Measurements from ENCODE around the gene MAP4K5.

DNA sequence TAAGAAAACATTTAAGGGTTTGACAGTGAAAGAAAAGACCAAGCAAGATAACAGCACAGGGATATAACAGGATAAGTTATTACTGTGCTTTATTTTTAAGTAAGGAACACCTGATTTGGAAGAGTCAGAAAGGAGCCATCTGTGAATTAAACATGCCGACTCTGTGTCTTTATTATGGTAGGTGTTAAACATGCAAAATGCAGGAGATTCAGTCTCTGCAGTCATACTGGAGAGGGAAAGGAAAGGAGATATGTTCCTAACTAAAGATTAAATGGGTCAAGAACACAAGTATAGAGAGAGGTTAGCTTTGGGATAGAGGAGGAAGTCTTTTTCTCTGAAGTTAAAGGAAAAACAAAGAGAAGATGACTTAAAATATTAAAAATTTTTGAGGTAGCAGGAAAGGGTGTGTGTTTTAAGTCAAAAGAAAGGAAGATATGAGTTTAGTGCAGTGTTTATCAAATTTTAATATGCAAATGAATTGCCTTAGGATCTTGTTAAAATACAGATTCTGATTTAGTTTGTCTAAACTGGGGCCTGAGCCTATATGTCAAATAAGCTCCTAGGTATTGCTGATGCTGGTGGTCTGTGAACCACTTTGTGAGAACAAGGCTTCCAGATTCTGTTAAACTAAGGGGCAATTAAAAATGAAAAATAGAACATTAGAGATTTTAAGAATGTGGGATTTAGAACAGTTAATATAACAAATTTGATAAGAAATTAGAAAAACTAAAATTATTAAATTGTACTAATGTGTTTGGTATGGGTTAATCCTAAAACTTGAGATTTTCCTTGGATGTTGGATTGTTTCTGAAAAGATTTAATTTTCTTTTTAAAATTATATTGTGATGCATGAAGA lies 21.2 kb downstream of the TOGARAM1 start:
- RRBS, 2 experiments, result no CpG with 5 or more reads among the region's 1 CpG
CAGE:
- cytosol, long polyA minus RNA, result no peak
- cytosol, long polyA plus RNA, result no peak
- long polyA plus RNA, result no peak
- nucleus, long polyA minus RNA, result no peak
- nucleus, long polyA plus RNA, result no peak

- RRBS, 2 experiments, result no CpG with 5 or more reads among the region's 3 CpGs
CAGE:
- cytosol, long polyA minus RNA, result no peak
- cytosol, long polyA plus RNA, result no peak
- long polyA plus RNA, result no peak
- nucleus, long polyA minus RNA, result no peak
- nucleus, long polyA plus RNA, result no peak
These were observed 1.1 kb downstream of the PRPF39 start for GRCh38 chr14:45085034-45085395.

DNA sequence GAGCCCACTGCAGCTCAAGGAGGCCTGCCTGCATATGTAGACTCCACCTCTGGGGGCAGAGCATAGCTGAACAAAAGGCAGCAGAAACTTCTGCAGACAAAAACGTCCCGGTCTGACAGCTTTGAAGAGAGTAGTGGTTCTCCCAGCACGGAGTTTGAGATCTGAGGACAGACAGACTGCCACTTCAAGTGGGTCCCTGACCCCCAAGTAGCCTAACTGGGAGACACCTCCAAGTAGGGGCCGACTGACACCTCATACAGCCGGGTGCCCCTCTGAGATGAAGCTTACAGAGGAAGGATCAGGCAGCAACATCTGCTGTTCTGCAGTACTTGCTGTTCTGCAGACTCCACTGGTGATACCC lies 931.8 kb upstream of the MDGA2 start:
- RRBS, 2 experiments, result no CpG with 5 or more reads among the region's 5 CpGs
CAGE:
- cytosol, long polyA minus RNA, result no peak
- cytosol, long polyA plus RNA, result no peak
- long polyA plus RNA, result no peak
- nucleus, long polyA minus RNA, result no peak
- nucleus, long polyA plus RNA, result no peak

DNA sequence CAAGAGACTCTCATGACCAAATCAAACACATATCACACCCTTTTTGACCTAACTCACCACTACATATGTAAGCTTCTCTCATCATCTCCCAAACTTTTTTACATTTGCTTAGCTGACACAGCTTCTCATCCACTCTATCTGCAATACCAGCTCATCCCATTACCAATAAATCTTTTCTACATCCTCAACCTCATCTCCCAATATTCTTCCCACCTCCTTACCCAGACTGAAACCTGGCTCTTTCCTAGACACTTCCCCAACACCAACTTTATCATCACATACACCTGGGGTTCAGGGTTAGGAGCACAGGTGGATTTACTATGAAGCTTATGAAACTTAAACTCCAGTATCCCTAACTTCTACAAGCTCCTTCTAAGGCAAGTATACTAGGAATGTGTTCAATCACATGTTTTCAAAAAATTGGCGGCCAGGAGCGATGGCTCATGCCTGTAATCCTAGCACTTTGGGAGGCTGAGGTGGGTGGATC lies 6.0 kb downstream of the RPS29 start:
- RRBS, 2 experiments, result no CpG with 5 or more reads among the region's 2 CpGs
CAGE:
- cytosol, long polyA minus RNA, result no peak
- cytosol, long polyA plus RNA, result no peak
- long polyA plus RNA, result no peak
- nucleus, long polyA minus RNA, result no peak
- nucleus, long polyA plus RNA, result no peak

- RRBS, 2 experiments, result no CpG with 5 or more reads among the region's 9 CpGs
CAGE:
- cytosol, long polyA minus RNA, result no peak
- cytosol, long polyA plus RNA, result no peak
- long polyA plus RNA, result no peak
- nucleus, long polyA minus RNA, result no peak
- nucleus, long polyA plus RNA, result no peak
These were observed 3.4 kb downstream of the RPS29 start for GRCh38 chr14:49582574-49583417.

DNA sequence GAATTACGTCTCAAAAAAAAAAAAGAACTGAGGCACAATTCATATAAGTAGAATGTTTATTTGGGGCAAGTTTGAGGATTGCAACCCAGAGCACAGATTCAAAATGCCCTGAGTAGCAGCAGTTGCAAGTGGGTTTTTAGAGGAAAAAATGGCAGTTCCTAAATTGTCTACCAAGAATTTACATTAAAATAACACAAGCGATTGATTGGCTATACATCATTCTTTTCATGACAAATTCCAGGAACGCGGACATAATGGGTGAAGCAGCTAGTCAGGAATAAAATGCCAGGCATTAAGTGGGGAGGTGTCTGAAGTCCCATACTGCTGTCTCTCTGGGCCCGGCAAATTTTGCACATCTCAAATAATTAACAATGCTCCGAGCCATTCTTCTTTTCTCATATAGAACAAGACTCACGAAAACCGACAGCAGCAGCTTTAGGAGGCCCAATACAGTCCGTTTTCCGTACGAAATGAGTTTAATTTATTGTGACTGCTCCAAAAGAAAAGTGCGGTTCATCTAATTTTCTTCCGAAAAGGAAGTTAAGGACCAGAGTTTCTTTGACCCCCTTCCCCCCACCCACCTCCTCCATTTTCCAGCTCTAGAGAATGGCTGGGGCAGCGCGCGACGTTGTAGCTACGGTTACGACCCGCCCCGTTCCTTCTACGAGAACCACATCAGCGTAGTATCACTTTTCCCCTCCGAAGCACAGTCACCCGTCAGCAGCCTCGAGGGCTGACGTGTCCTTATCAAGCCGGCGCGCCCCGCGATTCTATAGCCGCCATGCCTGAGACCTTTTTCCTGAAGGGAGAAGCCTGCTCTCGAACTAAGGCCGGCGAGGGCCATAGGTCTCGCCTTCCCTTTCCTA lies 574 bp downstream of the RPL36AL start:
- RRBS, 2 experiments, result 0 to under 1% methylated on average over 8 of the region's 37 CpGs
CAGE:
- cytosol, long polyA minus RNA, result no peak
- cytosol, long polyA plus RNA, result no peak
- long polyA plus RNA, result no peak
- nucleus, long polyA minus RNA, result start-site peak on the minus strand centred at position 295 of the sequence, 158 bp wide, 9 reads
- nucleus, long polyA plus RNA, result no peak

- RRBS, 2 experiments, result under 1 to 2% methylated on average over 9 of the region's 31 CpGs
CAGE:
- cytosol, long polyA minus RNA, result no peak
- cytosol, long polyA plus RNA, result no peak
- long polyA plus RNA, result no peak
- nucleus, long polyA minus RNA, result no peak
- nucleus, long polyA plus RNA, result no peak
These were observed 181 bp upstream of the KLHDC2 start for GRCh38 chr14:49767848-49768096.

GRCh38 chr14:49837796-49838358 lies 14.7 kb downstream of the NEMF start:
- RRBS, 2 experiments, result no CpG with 5 or more reads among the region's 4 CpGs
CAGE:
- cytosol, long polyA minus RNA, result no peak
- cytosol, long polyA plus RNA, result no peak
- long polyA plus RNA, result no peak
- nucleus, long polyA minus RNA, result no peak
- nucleus, long polyA plus RNA, result start-site peak on the minus strand at chr14:49838158-49838209, 185 and 197 reads in 2 replicates

DNA sequence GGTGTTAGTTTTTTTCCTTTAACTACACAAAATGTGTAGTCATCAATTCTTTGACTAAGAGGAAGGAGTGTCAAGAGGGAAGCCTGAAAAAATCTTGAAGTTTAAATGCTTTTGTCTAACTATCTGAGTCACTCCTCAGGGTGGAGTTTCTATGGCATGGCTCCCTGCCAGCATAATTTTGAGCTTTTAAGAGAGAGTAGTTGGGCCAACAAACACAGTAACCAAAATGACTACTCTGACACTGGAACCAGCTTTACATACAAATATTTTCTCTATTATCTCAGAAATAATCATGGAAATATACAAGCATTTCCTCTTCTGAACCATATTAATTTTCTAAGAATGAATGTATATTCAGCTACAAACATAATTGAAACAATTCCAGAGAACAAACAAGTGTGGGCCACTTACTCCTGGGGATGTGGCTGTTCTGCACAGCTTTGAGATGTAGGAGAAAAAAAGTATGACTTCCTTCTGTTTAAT lies 18.8 kb downstream of the ARF6 start:
CAGE:
- cytosol, long polyA minus RNA, result no peak
- cytosol, long polyA plus RNA, result no peak
- long polyA plus RNA, result no peak
- nucleus, long polyA minus RNA, result no peak
- nucleus, long polyA plus RNA, result no peak

DNA sequence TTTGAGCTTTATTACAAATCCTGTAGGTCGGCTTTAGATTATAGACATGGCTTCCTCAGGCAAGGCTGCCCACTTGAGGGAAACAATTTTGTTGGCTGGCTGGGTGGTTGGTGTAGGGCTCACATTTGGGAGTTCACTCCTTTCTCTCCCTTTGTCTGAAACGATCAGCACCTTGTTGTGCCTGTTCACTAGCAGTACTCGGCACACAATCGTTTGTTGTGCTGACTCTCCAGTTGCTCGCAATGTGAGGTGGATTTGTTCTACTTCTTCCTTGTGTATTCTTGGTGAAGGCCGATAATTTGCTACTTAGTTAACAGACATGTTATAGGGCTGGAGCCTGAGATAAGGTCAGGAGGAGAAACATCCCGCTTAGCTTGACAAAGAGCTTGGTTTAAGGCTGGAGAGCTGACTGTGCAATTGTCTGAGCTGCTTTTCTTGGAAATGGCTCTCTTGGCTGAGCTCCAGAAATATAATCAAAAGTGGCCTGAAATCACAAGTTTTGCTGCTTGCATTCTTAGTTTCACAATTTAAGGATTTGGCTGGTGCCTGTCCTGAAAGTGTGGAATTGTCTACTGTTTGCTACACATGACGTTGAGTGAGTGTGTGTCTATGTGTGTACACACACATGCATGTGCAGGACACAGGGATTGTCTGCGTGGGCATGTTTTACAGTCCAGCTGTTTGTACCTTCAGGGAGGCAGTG lies 77.6 kb downstream of the ARF6 start:
- RRBS, 2 experiments, result no CpG with 5 or more reads among the region's 9 CpGs
CAGE:
- cytosol, long polyA minus RNA, result no peak
- cytosol, long polyA plus RNA, result no peak
- long polyA plus RNA, result no peak
- nucleus, long polyA minus RNA, result no peak
- nucleus, long polyA plus RNA, result no peak

DNA sequence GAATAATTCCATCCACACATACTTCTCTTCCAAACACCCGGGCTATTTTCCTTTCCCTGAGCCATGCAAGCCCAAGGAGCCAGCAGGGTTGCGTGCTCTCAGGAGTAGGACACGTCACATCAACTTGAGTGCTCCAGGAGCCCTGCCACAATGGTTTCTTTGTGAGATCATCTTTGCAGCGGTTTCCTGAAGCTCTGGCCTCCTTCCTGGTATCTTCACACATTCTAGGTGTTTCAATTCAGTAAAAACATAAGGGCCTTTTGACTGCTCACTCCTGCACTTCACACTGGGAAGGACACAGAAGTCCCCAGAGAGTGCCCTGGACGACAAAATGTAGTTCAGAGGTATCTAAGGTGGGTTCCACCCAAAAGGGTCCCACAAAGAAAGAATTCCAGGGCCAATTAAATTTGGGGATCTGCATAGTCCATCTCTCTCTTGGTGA lies 109.0 kb downstream of the ARF6 start:
- RRBS, 2 experiments, result 5% methylated on average over 1 of the region's 5 CpGs; no CpG with 5 or more reads in 1 of the 2 experiments
CAGE:
- cytosol, long polyA minus RNA, result no peak
- cytosol, long polyA plus RNA, result no peak
- long polyA plus RNA, result no peak
- nucleus, long polyA minus RNA, result no peak
- nucleus, long polyA plus RNA, result no peak

GRCh38 chr14:50044883-50045586 lies 71.3 kb downstream of the VCPKMT start:
- RRBS, 2 experiments, result no CpG with 5 or more reads among the region's 9 CpGs
CAGE:
- cytosol, long polyA minus RNA, result no peak
- cytosol, long polyA plus RNA, result no peak
- long polyA plus RNA, result no peak
- nucleus, long polyA minus RNA, result no peak
- nucleus, long polyA plus RNA, result no peak

DNA sequence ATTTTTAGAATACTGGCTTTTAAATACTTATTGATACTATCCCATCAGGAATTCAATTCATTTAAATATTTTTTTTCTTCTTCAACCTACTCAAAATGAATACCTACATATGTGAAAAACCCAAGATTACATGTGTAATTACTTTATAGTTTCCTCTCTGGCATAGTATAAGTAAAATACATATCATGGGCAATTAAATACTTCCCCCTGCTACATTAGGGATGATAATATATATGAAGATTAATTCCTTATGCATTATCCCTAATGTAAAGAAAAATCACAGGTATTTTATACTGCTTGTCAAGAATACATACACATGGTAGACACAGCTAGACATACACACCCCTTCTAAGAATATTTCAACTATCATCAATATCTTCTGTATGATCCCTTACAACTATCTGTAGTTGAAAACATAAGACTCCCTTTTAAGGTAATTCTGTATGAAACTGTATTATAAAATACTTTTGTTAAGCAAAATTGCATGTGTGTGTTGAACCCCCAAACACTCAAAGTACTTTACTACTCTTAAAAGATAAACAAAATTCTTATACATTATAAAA lies 22.3 kb upstream of the CDKL1 start:
CAGE:
- cytosol, long polyA minus RNA, result no peak
- cytosol, long polyA plus RNA, result no peak
- long polyA plus RNA, result no peak
- nucleus, long polyA minus RNA, result no peak
- nucleus, long polyA plus RNA, result no peak

DNA sequence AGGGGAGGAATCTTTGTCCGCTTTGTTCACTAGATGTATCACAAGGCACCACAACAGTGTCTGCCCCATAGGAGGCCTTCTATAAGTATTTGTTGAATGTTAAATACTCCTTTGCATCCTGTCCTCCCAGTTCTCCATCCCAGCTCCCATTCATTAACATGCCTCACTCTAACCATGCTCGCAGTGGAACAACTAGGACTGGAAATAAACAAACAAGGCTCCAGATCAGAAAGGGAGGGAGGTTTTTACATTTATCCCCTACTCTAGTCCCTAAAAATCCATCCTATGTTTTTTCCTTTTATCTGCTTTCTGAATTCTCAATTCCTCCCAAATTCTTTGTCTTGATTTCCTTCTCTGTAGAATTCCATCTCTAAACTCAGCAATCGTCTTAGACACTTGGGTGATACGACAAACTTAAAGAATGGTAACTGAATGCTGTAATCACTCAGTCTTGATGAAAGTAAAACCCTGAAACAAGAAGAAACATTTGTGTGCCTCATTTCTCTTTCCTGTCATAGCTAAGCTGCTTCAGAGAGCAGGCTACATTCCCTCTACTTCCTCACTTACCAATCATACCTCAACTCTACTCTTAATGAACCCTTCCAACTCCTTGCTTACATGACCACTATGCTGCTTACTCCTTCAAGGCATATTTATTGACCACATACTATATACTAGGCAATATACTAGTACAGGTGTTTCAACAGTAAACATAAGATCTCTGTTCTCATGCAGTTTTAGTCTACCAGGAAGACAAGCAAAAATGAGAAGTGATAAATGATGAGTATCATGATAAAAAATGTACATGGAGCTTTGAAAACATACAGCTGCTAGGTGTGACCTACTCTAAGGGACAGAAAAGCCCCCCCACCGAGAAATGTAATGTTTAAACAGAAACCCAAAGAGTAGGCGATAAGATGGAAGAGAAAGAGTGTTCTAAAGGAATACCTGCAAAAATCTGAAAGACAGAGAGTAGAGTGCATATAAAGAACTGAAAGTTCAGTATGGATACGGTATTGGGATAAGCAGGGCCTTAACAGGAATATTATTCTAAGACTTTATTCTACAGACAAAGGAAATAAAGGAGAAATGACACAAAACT lies 8.3 kb downstream of the MAP4K5 start:
- RRBS, 2 experiments, result no CpG with 5 or more reads among the region's 7 CpGs
CAGE:
- cytosol, long polyA minus RNA, result no peak
- cytosol, long polyA plus RNA, result no peak
- long polyA plus RNA, result no peak
- nucleus, long polyA minus RNA, result no peak
- nucleus, long polyA plus RNA, result no peak

DNA sequence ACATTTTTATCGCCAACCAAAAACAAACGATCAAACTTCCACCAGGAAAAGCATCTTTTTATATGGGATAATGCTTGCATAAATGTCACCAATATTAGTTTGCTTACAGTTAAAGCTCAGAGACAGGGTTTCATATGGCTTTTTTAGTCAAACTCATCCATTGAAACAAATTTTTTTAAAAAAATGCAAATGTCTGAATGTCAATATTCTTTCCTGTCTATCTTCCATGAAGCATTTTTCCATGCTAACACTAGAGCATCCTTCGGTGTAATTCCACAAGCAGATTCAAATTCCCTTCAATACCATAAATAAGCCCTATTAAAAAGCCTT lies 1.0 kb downstream of the MAP4K5 start:
- RRBS, 2 experiments, result no CpG with 5 or more reads among the region's 3 CpGs
CAGE:
- cytosol, long polyA minus RNA, result no peak
- cytosol, long polyA plus RNA, result no peak
- long polyA plus RNA, result no peak
- nucleus, long polyA minus RNA, result no peak
- nucleus, long polyA plus RNA, result no peak

DNA sequence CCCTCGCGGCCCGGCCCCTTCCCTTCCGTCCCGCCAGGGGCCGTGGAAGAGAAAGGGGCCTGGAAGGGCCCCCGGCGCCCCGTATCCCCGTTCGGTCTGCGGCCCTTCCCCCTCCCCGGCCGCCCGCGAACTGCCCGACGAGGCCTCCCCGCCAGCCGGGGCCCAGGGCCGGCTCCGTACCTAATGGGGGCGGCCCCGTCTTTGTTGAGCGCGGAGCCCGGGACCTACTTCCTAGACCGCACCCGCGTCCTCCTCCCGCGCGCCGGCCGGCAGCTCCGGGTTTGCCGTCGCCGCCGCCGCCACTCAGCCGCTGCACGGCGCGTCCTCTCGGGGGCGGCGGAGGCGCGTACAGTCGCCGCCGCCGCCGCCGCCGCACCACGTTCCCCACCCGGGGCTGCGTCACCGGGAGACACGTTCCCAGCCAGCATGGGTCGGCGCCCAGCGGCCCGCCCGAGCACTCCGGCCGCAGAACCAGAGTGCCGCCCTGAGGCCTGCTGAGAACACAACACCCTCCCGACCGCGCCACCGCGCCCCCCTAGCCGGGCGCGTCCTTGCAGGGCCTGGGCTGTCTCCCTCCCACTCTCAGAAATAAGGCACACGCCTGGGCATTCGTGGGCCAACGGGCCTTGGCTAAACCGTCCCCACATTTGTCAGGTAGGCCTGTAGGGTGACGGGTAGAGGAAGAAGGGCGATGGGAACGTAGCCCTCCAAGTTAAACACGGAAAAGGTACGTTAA lies at the start of gene MAP4K5:
Gene MAP4K5, minus strand, starts transcription at position 350 of the 736 bp plus-strand sequence.
- RRBS, 2 experiments, result under 1 to 2% methylated on average over 42 to 44 of the region's 87 CpGs
CAGE:
- cytosol, long polyA minus RNA, result no peak
- cytosol, long polyA plus RNA, result no peak
- long polyA plus RNA, result no peak
- nucleus, long polyA minus RNA, result no peak
- nucleus, long polyA plus RNA, result start-site peak on the minus strand centred at position 324 of the sequence, 17 bp wide, 39 and 40 reads in 2 replicates

- RRBS, 2 experiments, result no CpG with 5 or more reads among the region's 2 CpGs
CAGE:
- cytosol, long polyA minus RNA, result no peak
- cytosol, long polyA plus RNA, result no peak
- long polyA plus RNA, result no peak
- nucleus, long polyA minus RNA, result no peak
- nucleus, long polyA plus RNA, result no peak
These were observed 1.4 kb downstream of the SAV1 start for GRCh38 chr14:50666783-50667114.

DNA sequence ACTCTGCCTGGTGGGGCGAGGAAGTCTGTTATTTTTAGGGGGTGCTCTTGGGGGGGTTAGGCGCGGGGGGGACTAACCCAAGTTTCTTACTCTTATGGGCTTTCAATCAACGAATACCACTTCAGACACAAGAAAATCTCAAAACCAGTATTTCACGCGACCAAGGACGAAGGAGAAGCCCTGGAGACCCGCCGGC lies 600 bp downstream of the SAV1 start:
- RRBS, 2 experiments, result no CpG with 5 or more reads among the region's 9 CpGs
CAGE:
- cytosol, long polyA minus RNA, result no peak
- cytosol, long polyA plus RNA, result no peak
- long polyA plus RNA, result no peak
- nucleus, long polyA minus RNA, result no peak
- nucleus, long polyA plus RNA, result no peak

DNA sequence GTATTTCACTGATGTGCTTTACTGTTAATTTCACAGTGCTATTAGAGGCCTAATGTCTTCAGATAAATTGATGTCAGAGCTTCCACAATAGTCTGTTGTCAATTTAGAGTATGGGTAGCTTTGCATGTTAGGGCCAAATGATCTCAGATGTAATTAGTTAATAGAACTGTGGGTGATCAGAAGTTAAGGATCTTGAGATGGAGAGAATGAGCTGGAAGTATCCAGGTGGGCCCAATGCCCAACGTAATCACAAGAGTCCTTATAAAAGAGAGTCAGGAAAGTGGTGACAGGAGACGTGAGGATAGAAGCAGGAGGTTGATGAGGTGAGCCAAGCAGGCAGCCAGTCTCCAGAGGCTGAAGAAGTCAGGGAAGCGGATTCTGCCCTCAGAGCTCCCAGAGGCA lies 9.9 kb upstream of the SAV1 start:
- RRBS, 2 experiments, result no CpG with 5 or more reads among the region's 3 CpGs
CAGE:
- cytosol, long polyA minus RNA, result no peak
- cytosol, long polyA plus RNA, result no peak
- long polyA plus RNA, result no peak
- nucleus, long polyA minus RNA, result no peak
- nucleus, long polyA plus RNA, result no peak

- RRBS, 2 experiments, result no CpG with 5 or more reads among the region's 2 CpGs
CAGE:
- cytosol, long polyA minus RNA, result no peak
- cytosol, long polyA plus RNA, result no peak
- long polyA plus RNA, result no peak
- nucleus, long polyA minus RNA, result no peak
- nucleus, long polyA plus RNA, result no peak
These were observed 71.6 kb upstream of the SAV1 start for GRCh38 chr14:50739658-50740062.

All from HepG2 (cell line).